HT1080 (cell line): ENCODE measurements around the genes PAK4, NCCRP1 and LRFN1.

DNA sequence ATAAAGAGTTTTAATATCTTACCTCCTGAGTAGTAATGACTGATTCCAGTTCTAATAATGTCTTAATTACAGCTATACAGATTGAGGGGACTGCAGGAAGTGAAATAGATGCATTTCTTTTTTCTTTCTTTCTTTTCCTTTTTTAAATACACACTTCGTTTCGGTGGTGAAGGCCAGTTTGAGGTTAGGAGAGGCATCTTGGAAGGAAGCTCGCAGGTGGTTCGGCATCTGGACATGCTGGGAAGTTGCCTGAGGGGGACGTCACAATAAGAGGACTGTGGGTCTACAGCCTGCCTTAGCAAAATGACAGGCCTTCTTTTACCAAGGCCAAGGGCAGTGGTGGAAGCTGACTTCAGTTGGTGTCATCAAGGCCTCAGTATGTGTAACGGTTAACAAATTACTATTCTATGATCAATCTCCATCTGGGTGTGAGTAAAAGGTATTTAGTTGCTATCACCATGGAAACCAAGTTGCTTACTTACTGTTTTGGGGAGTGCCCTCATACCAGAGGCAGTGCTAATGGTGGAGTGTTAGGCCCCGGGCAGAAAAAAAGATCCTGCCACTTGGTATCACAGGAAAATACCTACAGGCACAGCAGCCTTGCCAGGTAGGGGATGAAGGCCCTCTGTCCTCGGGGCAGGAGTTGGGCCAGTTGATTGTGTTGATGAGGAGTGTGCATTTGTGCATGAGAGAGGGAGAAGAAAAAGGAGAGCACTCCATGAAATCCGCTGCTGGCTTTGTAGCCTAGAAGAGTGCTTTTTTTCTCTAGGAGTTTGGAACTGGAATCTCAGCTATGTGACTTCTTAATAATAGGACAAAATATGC is 10.3 kb downstream of the ACTN4 start:
RAMPAGE:
- cytosol, long total RNA: no peak
- long total RNA: no peak
- nucleus, long total RNA: no peak

GRCh38 chr19:38704335-38705438 is 39.6 kb downstream of the CAPN12 start:
RAMPAGE:
- cytosol, long total RNA: no peak
- long total RNA: no peak
- nucleus, long total RNA: no peak

DNA sequence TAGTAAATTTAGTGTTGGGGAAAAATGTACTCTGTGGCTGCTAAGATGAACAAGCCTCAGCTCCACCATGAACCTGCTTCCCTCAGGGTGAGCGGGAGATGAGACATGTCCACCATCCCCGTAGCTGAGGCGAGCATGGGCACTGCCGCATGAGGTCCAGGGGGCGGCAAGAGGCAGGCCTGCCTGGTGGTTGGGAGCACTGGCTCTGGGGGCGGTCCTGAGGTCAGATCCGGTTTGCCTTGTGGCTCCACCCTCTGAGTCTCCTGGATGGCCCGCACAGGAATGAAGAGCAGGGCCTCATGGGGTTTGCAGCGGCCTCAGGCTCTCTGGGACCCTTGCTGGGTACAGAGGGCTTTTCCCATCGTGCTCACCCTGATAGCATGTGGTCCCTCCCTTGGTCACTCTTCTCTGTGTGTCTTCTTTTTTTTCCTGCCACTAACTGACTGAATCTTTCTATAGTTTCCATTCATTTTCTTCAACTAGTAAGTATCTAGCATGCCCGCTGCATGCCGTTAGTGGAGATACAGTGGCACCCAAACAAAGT is 37.4 kb downstream of the CAPN12 start:
RAMPAGE:
- cytosol, long total RNA: no peak
- long total RNA: no peak
- nucleus, long total RNA: no peak

RAMPAGE:
- cytosol, long total RNA: no peak
- long total RNA: no peak
- nucleus, long total RNA: no peak
These were observed 16.8 kb downstream of the CAPN12 start for GRCh38 chr19:38727583-38727810.

RAMPAGE:
- cytosol, long total RNA: no peak
- long total RNA: no peak
- nucleus, long total RNA: no peak
These were observed 8.3 kb downstream of the CAPN12 start for GRCh38 chr19:38735798-38736475.

DNA sequence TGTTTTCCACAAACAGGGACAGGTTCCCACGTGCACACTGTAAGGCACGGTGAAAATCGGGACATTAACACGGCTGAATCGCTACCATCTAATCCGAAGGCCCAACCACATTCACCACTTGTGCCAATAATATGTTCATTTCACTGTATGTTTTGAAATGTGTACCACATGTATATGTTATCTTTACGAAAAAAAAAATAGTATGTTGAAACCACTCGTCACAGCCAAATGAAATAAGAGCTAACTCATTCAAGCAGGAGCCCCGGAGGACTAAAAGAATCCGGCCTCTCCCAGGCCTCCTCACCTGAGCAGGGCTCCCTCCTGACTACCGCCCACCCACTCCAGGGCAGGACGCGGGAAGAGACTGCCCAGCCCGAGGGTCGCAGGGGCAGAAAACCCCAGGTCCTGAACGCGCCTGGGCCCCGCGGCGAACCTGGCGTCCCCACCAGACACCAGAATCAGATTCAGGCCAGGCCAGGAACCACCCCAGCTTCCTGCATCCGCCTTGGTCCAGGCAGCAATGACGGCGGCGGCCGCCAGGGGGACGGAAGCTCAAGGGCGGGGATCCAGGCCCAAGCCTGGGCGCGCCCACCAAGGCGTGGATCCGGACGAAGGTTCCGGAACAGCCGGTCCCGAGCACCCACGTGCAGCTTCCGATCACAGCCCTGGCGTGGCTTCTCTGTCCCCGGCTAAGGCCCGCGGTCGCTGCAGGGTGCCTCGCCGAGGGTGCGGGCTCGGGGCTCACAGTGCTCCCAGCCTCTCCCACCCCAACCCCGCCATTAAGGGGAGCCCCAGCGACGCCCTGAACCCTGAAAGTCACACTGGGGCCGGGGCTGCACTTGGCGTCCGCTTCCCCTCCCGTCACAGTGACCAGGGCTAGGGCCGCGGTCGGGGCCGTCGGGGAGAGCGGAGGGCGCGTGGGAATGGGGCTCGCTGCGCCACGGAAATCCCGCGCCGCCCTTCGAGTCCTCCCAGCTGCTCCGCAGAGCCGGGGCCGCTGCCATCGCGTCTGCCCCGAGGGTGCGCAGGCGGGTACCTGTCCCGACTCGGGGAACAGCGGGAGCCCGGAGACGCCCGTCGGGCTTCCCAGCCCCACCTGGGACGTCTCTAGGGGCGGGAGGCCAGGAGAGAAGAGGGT is 3.6 kb downstream of the LGALS7 start:
RAMPAGE:
- cytosol, long total RNA: no peak
- long total RNA: no peak
- nucleus, long total RNA: no peak

DNA sequence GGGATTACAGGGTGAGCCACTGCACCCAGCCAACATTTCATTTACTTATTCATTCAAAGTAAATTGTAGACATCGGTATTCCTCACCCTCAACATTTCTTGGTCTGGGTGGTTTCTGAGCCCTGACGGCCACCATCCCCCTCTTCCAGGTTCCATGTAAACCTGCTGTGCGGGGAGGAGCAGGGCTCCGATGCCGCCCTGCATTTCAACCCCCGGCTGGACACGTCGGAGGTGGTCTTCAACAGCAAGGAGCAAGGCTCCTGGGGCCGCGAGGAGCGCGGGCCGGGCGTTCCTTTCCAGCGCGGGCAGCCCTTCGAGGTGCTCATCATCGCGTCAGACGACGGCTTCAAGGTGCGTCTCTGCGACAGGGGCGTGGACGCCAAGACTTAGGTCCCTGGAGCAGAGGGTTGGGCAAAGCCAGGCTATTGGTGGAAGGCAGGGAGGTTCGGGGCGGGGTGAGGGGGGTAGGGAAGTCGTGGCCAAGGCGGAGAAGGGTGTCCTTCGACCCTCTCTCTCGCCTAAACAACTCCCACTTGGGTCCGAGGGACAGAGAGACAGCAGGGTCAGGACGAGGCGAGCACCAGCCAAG is 1.6 kb downstream of the LGALS7B start:
RAMPAGE:
- cytosol, long total RNA: no peak
- long total RNA: no peak
- nucleus, long total RNA: no peak

RAMPAGE:
- cytosol, long total RNA: no peak
- long total RNA: no peak
- nucleus, long total RNA: no peak
These were observed 8.4 kb downstream of the HNRNPL start for GRCh38 chr19:38841355-38841813.

GRCh38 chr19:38845187-38846018 is 4.4 kb downstream of the HNRNPL start:
RAMPAGE:
- cytosol, long total RNA: no peak
- long total RNA: no peak
- nucleus, long total RNA: no peak

RAMPAGE:
- cytosol, long total RNA: no peak
- long total RNA: no peak
- nucleus, long total RNA: no peak
These were observed 997 bp downstream of the HNRNPL start for GRCh38 chr19:38848860-38849117.

DNA sequence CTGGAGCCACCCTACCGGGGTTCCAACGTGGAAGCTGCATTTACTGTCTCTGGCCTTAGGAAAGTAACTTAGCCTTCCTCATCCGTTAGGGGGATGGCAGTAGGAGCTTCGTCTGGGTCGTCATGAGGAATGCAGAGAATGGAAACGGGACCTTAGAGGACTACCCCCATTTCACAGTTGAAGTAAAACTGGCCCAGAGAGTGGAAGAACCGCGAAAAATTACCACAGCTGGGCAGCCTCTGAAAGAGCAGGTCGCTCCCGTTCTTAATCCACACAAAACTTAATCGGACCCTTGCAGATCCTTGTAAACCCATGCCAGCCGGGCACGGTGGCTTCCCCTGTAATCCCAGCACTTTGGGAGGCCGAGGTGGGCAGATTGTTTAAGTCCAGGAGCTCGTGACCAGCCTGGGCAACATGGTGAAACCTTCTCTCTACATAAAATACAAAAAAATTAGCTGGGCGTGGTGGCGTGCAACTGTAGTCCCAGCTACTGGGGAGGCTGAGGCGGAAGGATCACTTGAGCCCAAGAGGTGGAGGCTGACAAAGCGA is 3.1 kb upstream of the HNRNPL start:
RAMPAGE:
- cytosol, long total RNA: no peak
- long total RNA: no peak
- nucleus, long total RNA: no peak

RAMPAGE:
- cytosol, long total RNA: no peak
- long total RNA: no peak
- nucleus, long total RNA: no peak
These were observed 4.6 kb downstream of the SIRT2 start for GRCh38 chr19:38894589-38895374.

DNA sequence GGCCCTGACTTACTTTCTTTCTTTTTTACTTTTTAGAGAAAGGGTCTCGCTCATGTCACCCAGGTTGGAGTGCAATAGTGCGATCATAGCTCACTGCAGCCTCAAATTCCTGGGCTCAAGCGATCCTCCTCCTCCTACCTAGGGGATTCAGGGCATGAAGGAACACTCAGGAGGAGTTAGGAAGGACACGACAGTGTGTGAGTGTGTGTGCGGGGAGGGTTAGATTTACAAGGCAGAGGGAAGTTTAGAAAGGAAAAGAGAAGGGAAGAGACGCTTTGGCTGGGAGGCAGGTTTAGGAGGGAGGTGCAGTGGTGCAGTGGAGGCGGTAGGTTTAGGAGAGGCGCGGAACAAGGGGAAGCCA is 657 bp downstream of the SIRT2 start:
RAMPAGE:
- cytosol, long total RNA: no peak
- long total RNA: no peak
- nucleus, long total RNA: no peak

DNA sequence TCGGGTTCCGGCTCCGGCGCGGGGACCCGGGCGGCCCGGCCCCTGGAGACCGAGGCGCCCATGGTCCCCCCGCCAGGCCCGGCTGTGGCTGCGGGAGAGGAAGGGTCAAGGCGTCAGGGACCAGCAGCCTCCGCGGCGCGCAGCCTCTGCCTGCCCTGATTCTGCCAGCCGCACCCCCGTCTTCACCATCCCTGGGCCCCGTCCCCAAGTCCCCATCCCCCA is 272 bp downstream of the FBXO27 start:
RAMPAGE:
- cytosol, long total RNA: no peak
- long total RNA: no peak
- nucleus, long total RNA: no peak

GRCh38 chr19:39125337-39126518 is at the start of gene PAK4:
Gene PAK4, plus strand, starts transcription at chr19:39125786.
RAMPAGE:
- cytosol, long total RNA: start-site peak on the plus strand at chr19:39125783-39125798, 111 and 127 reads in 2 replicates
- long total RNA: start-site peak on the plus strand at chr19:39125785-39125797, 36 reads
- nucleus, long total RNA: no peak

GRCh38 chr19:39167080-39167476 is 29.7 kb upstream of the NCCRP1 start:
RAMPAGE:
- cytosol, long total RNA: no peak
- long total RNA: no peak
- nucleus, long total RNA: no peak

DNA sequence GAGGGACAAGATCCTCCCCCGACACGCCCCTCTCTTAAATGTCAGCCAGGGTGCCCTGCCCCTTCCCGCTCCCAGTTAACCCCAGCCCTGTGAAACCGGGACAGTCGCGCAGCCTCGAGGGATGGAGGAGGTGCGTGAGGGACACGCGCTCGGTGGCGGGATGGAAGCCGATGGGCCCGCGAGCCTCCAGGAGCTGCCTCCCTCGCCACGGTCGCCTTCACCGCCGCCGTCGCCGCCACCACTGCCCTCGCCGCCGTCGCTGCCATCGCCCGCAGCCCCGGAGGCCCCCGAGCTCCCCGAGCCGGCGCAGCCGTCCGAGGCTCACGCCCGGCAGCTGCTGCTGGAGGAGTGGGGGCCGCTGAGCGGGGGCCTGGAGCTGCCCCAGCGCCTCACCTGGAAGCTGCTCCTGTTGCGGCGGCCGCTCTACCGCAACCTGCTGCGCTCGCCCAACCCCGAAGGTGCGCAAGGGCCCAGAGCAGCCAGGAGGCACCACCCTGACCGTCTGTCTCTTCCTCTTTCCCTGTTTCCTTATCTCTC is at the start of gene NCCRP1:
Gene NCCRP1, plus strand, starts transcription at position 103 of the 537 bp plus-strand sequence.
RAMPAGE:
- cytosol, long total RNA: no peak
- long total RNA: no peak
- nucleus, long total RNA: no peak

GRCh38 chr19:39200109-39200956 is 3.6 kb downstream of the NCCRP1 start:
RAMPAGE:
- cytosol, long total RNA: no peak
- long total RNA: no peak
- nucleus, long total RNA: no peak

DNA sequence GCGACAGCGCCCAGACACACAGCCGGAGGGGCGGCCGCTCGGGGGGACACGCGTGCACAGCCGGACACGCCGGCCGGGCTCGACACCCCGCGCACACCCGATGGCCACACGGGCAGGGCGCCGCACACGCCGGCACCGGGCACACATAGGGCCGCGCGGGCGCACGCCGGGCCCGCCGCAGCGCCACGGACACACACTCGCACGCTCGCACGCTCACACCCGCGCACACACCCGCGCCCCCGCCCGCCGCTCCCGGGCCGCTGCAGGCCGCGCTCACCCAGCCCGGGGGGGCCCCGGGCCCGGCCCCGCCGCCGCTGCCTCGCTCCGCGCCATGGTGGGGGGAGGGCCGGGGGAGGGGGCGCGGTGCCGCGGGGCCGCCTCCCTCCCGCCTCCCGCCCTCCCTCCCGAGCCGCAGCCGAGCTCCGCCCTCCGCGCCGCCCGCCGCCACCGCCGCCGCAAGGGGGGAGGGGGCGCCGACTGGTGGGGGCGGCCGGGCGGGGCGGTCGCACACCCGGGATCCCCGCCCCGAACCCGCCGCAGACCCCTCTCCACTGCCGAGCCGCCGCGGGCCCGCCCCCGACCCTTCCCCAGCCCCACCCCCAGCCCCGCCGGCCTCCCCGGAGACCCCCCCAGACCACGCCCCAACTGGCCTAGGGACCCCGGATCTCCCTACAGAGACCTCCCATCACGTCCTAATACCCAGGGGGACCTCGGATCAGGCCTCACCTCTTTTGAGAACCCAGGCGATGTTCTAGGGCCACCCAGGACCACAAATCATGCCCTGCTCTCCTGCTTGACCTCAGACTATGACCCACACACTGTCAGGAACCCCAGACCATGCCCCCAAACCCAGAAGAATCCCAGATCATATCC is at the start of gene LRFN1:
Gene LRFN1, minus strand, starts transcription at position 348 of the 873 bp plus-strand sequence.
RAMPAGE:
- cytosol, long total RNA: no peak
- long total RNA: no peak
- nucleus, long total RNA: no peak

GRCh38 chr19:39355263-39356104 is 13.3 kb downstream of the SAMD4B start:
RAMPAGE:
- cytosol, long total RNA: no peak
- long total RNA: no peak
- nucleus, long total RNA: no peak